ENCODE measurements around a stretch of chr9.

- RAMPAGE, long total RNA = no peak
- RRBS = no CpG with 5 or more reads among the region's 5 CpGs
Observed at GRCh38 chr9:32550105-32550461, 2.0 kb upstream of the SMIM27 start.

DNA sequence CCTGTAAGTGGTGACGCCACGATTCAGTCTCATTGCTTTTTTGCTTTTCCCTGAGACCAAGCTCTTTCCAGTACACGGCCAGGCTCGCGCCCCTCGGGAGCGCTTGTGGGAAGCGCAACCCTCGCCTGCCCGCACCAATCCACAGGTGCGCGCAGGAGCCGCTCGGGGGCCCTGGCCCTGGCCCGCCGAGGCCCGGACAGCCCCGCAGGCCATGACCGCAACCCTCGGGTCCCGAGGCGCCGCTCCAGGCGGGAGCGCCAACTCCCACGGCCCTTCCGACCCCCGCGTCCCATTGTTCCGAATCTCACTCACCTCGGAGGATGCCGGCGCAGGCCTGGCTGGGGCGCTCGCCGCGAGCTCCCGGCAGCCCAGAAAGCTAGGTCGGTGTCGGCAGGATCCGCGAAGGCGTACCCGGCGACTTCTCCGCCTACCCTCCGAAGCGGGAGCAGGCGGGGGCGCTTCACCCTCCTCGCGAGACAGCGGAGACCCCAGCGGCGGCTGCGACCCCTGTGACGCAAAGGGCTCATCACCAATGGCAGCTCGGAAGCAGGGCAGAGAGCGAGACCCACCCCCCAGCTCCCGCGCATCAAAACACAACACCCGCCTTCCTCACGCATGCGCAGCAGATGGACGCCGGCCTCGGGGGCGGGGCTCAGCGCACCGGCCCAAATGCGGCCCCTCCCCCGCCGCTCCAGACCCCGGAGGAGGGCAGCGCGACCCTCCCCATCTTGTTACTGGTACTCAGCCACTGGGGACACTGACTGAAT is 1.5 kb upstream of the SMIM27 start:
- RAMPAGE, long total RNA = no peak
- RRBS = 2% methylated on average over 20 of the region's 76 CpGs

DNA sequence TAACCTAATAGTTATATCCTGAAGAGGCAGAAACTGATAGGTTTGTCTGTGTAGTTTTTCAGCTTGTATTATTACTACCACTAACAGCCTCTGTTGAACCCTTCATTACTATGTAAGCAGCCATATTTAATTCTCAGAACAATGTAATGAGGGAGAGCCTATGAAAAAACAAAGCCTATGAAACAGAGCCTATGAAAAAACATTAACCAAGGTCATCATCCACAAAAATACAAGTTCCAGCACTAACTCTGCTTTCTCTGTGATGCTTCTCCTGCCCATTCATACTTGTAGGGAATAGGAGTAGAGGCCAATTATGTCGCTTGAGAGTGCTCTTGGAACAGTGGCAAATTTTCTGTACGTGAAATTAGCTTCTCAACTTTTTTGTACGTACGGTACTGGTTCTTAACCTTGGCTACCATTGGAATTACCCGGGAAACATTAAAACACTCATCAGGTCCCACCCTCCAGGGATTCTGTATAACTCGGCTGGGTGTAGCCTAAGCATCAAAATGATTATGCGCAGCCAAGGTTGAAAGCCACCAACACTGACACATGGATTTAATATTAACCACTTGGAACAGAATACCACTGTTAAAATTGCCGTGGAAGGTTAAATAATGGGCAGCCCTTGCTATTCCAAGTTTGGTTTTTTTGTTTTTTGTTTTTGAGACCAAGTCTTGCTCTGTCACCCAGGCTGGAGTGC is 17.3 kb downstream of the DNAJA1 start:
- RAMPAGE, long total RNA = no peak
- RRBS = no CpG with 5 or more reads among the region's 8 CpGs

GRCh38 chr9:33071587-33071968 is 4.9 kb downstream of the SMU1 start:
- RAMPAGE, long total RNA = no peak
- RRBS = no CpG with 5 or more reads among the region's 5 CpGs

GRCh38 chr9:33135536-33136075 is 31.5 kb downstream of the B4GALT1 start:
- RAMPAGE, long total RNA = no peak
- RRBS = no CpG with 5 or more reads among the region's 9 CpGs

- RAMPAGE, long total RNA = no peak
- RRBS = no CpG with 5 or more reads among the region's 5 CpGs
Observed at GRCh38 chr9:33157817-33158306, 9.3 kb downstream of the B4GALT1 start.

DNA sequence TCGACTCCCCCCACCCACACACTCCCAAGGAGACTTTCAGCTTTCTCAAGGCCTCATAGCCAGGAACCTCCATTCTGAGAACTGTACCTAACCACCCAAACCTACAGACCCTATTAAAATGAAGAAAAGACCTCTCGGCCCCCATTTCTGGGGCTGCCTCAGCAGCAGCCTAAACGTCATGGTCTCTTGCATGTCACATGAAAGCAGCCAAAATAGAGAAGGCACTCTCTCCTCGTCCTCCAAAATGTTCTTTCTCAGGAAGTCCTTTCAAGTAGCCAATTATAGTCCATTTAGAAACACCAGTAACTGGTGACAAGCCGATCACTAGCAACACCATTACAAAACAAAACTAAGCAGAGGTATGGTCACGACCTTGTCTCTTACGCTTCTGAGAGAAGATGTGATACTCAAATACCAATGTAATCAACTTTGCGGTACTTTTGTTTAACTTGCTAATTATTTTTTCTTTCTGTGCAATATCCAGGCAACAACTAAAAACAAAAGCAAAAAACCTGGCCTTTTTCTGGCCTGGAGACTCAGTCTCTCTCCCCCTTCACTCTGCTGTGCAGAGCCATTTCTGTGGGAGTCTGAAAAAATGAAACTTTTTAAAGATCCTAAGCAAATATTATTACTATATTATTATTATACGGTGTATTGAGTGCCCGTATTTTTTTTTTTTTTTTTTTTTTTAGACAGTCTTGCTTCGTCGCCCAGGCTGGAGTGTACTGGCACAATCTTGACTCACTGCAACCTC is 2.7 kb downstream of the B4GALT1 start:
- RAMPAGE, long total RNA = no peak
- RRBS = no CpG with 5 or more reads among the region's 12 CpGs

DNA sequence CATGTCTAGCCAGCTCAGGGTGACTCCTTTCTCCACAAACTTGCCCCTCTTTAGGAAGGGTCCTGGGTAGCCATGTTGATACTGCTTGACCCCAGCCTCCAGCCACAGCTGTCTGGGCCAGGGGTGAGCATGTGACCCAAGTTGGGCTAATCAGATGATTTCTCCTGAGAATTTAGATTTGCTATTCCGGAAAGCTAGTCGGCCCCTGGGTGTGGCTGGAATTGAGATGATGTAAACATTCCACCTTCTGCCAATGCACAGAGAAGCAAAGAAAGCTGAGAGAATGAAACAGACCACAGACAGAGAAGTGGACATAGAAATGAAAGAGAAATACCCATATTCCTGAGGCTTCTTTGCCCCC is 17.8 kb upstream of the B4GALT1 start:
- RAMPAGE, long total RNA = no peak
- RRBS = no CpG with 5 or more reads among the region's 2 CpGs

- RAMPAGE, long total RNA = no peak
- RRBS = no CpG with 5 or more reads among the region's 2 CpGs
Observed at GRCh38 chr9:33197298-33197869, 30.2 kb upstream of the B4GALT1 start.

GRCh38 chr9:33231169-33231905 is 8.6 kb upstream of the SPINK4 start:
- RAMPAGE, long total RNA = no peak
- RRBS = no CpG with 5 or more reads among the region's 9 CpGs

DNA sequence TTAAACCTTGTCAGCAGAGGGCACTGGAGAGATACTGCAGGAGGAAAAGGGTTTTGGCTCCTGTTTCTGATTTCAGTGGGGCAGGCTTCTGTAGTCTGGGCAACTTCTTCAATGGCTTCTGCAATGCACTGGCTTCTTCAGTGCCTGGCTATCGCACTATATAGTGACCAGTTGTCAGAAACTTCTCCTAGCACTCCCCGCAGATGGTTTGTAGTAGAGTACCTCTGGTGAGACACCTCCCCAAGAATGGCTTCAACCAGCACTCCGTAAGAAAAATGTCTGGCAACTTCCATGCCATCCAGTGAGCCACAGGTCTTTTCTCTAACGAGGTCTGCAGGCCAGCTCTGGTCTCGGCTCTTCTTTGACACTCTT is 3.2 kb upstream of the NFX1 start:
- RAMPAGE, long total RNA = no peak
- RRBS = no CpG with 5 or more reads among the region's 5 CpGs

GRCh38 chr9:33350345-33350748 is 52.0 kb downstream of the AQP7 start:
- RAMPAGE, long total RNA = no peak
- RRBS = no CpG with 5 or more reads among the region's 1 CpG

DNA sequence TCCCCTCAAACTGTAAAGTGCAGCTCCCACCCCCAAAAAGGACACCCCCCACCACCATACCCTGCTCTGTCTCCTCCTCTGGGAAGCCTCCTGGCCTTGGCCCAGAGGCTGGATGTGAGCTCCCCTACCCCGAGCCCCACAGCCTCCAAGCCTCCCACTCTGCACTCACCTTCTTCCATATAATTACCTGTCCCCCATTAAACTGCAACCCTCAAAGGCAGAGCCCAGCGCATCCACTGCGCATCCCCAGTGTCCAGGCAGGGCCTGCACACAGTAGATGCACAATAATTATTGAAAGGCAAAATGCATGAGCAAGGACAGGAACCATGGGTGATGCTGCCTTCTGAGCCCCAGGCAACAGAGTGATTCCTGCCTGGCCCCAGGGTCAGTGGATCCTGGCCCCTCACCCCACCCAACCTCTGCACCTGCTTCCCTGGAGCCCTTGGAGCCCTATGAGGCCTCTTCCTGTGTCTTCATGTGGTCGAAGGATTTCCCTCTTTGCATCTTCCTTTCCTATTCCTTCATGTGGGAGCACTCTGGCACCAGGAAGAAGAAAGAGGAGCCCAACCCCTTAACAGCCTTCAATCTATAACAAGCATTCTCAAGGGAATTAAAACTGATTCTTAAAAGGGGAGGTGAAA is 18.5 kb downstream of the AQP7 start:
- RAMPAGE, long total RNA = no peak
- RRBS = no CpG with 5 or more reads among the region's 4 CpGs

DNA sequence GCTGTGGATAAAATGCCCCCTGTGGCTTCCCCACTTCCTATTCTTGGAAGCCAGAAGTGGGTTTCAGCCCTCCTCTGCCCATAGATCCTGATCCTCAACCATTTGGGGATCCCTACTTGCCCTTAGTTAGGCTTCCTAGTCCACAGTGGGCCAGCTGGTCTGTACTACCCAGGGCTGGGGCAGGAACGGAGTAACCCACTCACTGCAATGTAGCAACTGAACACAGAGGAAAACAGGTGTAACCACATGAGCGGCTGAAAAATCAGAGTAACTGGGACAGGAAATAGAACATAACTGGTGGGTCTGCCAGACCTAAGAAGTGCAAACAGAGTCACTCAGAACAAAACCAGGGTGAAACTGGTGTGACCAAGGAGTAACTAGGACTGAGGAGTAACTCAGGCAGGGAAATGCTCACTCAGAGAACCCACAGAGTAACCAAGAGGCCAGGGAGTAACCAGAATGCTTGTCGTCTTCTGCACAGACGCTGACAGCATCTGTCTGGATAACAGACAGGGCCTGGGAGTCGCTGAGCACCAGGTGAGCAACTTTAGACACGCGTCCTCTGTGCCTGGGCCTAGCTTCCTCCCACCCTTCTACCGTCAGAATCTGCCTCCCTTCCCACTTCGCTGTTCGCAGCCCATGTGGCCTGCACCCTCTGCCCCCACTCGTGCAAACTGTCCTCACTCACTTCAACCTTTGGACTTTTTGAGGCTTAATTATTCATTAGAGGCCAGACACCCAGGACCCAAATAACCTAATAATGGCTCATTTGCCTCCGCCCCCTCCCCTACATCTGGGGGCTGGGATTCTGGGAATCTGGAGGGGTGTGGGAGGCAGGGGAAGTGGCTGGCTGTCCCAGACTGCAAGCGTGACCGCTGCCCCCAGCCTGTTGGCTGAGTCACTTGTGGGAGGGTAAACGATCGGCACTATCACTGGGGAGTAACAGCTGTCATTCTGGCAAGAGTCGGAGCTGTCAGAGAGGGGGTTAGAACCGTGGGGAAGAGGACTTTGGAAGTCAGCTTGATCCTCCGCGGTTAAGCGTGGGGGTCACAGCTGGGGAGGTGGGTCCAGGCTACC is 797 bp downstream of the AQP3 start:
- RAMPAGE, long total RNA = no peak
- RRBS = no CpG with 5 or more reads among the region's 21 CpGs

DNA sequence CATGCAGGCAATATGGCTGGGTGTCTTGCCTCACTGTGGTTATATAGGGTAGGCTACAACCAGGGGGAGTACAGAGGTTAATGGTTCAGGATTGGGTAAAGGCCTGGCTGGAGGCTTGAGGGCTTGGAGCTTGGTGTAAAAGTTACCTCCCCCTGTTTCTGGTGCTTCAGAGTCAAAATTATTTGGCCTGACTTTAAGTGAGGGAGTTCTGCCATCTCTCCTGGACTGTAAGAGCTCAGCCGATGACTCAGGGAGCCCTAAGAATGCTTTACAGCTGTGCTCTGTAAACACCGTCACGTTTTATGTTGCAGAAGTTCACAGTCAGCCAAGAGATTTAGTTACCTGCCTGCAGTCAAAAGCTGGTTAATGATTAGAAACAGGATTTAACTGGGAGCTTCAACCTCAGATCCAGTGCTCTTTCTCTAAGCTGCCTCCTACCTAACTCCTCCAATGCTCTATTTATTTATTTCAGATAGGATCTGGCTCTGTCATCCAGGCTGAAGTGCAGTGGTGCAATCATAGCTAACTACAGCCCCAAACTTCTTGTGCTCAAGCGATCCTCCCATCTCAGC is 24.4 kb upstream of the UBAP2 start:
- RAMPAGE, long total RNA = no peak
- RRBS = no CpG with 5 or more reads among the region's 4 CpGs

GRCh38 chr9:34256880-34257592 is 72.0 kb downstream of the KIF24 start:
- RAMPAGE, long total RNA = no peak
- RRBS = no CpG with 5 or more reads among the region's 13 CpGs

DNA sequence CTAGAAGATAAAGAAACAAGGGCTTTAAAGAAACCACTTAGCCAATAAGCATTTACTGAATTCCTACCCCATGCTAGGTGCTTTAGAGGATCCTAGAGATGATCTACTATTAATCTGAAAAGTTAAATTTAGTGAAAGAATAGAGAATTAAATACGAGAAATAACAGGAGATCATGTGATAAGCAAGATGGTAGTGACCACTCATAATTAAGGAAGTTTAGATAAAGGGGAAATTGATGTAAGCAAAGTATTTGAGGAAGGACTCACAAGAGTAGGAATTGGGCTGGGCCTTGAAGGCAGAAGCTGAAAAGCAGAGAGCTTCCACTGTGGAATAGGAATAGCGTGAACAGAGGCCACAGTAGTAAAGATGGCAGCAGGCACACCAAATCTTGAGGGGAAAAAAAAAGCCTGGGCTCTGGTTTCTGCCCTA is 38.1 kb downstream of the KIF24 start:
- RAMPAGE, long total RNA = no peak
- RRBS = no CpG with 5 or more reads among the region's 2 CpGs

- RAMPAGE, long total RNA = no peak
- RRBS = no CpG with 5 or more reads among the region's 58 CpGs
Observed at GRCh38 chr9:34372293-34372945, 4.3 kb downstream of the MYORG start.

DNA sequence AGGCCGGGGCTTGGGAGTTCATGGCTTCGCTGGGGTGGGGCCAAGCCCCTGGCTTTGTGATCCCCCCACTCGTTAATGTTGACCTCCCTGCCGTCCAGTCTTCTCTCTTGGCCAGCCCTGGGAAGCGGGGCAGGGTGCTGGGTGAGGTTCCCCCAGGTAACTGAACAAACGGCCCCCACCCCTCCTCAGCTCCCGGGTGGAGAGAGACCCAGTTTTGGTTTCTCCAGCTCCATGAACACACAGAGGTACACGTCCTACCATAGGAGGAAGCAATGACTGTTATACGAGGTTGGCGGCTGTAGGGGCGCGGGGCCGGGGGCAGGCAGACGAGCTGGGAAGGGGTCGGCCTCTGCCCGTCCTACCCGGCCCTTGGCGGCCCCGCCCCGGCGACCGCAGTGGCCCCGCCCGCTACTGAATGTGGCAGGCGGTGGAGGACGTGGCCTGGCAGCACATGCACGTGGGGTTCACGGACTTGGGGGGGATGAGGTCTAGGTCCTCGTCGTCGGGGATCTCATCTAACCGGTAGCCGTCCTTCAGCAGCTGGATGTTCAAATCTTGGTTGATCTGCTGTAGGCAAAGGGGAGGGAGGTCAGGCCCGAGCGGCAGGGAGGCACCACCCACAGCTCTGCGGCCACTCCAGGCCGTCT is 3.1 kb upstream of the C9orf24 start:
- RAMPAGE, long total RNA = no peak
- RRBS = 87% methylated on average over 6 of the region's 37 CpGs

GRCh38 chr9:34481844-34482163 is 23.2 kb downstream of the DNAI1 start:
- RAMPAGE, long total RNA = no peak
- RRBS = no CpG with 5 or more reads among the region's 6 CpGs

Data from epithelial cell of proximal tubule (primary cell).